Hair follicle dermal papilla cell (primary cell): Measurements from ENCODE around the genes GPN2 and NUDC.

DNA sequence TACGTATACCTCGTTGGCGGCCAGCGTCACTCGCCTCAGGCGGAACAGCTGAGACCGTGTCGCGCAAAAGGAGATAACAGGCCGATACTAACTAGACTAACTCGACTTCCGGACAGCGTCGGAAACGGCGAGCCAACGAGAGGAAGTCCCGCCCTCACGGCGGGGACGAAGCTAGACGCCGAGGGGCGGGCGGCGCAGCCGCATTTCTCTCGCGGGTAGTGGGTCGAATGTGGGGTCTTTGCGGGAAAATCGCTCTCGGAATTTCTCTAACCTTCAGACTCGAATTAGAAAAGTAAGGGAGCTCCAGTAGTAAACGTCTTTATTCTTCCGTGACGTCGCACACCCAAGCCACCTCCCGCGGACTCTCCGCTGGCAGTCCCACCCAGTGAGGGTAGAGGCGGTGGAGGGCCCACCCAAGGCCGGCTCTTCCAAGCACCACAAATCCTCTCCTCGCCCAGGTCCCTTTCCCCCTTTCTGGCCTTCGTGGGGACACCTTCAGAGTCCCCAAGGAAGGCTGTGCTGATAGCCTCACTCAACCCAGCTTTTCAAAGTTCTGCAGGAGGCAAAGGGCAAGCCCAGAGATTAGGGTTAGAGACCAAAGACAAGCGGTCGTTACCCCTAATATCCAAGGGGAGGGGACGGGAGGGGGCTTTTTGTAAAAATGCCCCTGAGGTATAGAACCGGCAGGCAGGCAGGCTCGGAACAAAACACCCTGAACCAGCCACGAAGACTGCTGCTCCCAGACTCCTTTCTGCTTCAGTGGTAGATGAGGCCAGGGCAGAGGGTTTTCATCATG, at the start of gene GPN2:
Gene GPN2, minus strand, starts transcription at position 98 of the 796 bp plus-strand sequence.
- CAGE, long polyA plus RNA: no peak

DNA sequence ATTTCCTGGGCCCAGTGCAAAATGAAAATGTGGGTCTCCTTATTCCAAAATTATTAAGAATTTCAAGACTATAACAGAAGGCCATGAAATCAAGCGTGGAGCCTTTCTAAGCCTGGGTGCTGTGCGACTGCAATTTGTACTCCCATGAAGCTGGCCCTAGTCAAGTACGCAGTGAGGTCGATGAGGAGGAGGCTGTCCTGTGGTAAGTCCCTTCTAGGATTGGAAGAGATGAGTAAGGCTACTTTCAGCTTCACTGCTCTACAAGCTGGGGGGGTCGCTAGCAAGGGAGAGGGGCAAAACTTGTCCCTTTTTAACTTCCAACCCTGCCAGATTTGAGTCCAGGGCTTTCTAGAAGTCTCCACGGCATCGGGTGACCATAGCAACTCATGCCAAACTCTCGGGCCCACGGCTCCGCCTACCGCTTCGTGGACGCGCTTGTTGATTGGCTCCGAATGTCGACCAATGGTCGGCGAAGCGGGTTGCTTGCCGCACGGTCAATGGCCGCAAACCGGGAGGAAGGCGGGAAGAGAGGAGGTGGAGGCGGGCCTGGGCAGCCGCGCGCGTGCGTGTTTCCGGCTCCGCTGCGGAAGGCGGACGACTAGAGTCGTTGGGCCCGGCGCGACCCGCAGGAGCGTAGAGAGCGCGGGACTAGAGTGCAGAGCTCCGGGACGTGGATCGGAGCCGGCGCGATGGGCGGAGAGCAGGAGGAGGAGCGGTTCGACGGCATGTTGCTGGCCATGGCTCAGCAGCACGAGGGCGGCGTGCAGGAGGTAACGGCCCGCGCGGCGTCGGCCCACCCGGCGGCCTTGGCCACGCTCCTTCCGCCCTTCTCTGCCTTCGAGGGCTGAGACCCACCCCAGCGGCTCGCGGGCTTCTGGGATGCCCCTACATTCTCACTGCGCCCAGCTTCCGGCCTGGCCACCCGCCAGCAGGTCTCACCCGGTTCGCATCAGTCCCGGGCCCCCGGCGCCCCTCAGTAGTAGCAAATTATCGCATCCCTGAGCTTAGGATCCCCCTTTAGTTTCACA, at the start of gene NUDC:
Gene NUDC, plus strand, starts transcription at position 584 of the 1,028 bp plus-strand sequence.
- CAGE, long polyA plus RNA: no peak

- CAGE, long polyA plus RNA: no peak
Measured at GRCh38 chr1:26951304-26952383, 8.6 kb downstream of the KDF1 start.

DNA sequence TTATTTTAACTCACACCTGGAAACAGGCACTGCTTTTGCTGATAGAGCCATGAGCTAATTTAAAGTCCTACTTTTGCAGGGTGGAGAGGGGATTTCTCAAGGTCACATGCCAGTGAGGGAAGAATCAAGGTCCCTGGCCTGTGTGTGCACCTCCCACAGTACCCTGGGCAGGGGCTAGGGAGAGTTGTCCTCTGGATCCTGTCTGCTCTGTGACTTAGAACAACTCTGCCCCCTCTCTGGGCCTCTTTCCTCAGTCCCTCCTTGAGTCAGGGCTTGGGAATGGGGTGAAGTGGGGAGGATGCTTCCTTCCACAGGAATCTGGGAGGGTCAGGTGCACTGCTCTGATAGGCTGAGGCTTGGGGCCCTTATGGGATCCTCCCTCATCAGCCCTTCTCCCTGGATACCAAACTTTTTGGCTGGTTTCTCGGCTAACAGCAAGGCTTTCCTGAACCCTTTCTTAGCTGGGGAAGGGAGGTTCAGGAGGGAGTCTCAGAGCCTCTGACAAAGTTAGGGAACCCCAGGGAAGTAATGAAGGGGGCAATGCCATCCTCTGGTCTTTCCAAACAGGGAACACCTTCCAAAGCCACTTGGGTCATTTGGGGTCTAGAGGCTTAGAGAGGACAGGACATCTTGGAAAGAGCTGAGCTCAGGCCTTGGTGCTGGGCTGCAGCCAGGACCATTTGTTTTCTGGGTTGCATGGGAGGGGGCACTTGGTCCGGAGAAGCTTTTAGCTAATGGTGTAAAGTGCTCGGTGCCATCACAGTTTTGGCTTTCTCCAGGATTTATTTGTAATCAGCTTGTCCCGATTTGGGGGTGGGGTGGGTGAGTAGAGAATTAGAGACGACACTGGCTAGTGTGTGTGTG, 2.7 kb downstream of the TRNP1 start:
- CAGE, long polyA plus RNA: no peak

DNA sequence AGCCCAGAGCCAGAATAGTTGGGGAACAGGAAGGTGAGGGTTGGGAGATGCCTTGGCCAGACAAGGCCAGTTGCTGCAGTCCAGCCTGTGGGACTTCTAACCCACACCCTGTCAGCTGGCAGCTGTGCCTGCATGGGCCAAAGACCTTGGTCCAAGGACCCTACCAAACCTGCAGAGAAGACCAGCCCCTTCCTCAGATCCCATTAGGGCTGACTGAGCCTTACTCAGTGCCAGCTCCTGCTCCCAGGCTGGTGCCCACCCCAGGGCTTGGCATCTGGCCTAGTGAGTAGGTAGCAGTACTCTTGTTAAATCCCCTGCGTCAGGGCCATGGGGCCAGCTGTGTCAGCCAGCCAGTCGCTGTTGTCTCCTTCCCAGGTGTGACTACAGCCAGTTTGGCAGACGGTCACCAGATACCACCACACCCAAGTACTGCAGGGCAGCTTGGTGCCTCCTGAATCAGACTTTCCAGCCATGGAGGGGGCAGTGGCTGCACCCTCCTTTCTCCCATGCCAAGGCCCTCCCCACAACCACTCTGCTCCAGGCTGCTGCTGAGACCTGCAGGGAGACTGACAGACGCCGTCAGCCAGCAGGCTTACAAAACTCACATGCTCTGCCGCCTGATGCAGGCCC, 3.1 kb downstream of the TENT5B start:
- CAGE, long polyA plus RNA: no peak

- CAGE, long polyA plus RNA: no peak
Measured at GRCh38 chr1:27033346-27033773, 20.7 kb upstream of the TENT5B start.

DNA sequence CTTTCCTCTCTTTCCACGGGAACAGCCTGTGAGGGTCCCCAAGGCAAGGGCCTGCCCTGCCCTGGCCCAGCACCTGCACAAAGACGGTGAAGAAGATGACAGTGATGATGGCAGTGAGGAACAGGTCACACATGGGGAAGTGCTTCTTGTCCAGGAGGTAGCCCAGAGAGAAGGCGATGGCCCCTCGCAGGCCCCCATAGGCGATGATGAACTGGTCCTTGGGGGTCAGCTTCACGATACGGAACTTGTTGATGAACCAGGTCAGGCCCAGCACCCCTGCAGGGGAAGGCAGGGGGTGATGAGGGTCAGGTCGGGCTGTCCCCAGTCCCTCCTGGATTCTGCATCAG, 49.1 kb downstream of the SLC9A1 start:
- CAGE, long polyA plus RNA: no peak

DNA sequence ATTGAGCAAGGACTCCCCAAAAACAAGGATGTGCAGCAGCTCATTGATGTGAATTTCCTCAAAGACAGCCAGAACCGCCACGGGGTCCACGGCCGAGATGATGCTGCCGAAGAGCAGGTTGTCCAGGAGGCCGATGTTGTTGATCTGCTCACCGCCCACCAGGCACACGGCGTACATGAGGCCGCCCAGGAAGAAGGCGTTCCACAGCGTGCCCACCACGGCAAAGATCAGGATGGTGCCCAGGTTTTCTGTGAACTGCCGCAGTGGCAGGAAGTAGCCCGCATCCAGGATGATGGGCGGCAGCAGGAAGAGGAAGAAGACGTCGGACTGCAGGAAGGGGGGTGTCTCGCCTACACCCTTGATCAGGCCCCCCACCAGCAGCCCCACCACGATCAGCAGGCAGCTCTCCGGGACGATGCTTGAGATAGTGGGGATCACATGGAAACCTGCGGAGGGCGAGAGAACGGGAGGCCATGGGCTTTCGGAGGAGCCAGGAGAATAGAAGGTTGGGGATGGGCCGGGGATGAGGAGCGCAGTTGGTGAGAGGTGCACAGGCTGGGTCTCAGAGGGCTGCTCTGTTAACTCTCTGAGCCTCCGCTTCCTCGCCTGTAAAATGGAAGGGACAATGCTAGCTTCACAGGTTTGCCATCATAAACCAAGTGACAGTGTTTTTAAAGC, 40.9 kb downstream of the SLC9A1 start:
- CAGE, long polyA plus RNA: no peak

GRCh38 chr1:27290593-27291479, 31.1 kb upstream of the TMEM222 start:
- CAGE, long polyA plus RNA: no peak

GRCh38 chr1:27347154-27348271, 5.7 kb downstream of the SYTL1 start:
- CAGE, long polyA plus RNA: no peak

DNA sequence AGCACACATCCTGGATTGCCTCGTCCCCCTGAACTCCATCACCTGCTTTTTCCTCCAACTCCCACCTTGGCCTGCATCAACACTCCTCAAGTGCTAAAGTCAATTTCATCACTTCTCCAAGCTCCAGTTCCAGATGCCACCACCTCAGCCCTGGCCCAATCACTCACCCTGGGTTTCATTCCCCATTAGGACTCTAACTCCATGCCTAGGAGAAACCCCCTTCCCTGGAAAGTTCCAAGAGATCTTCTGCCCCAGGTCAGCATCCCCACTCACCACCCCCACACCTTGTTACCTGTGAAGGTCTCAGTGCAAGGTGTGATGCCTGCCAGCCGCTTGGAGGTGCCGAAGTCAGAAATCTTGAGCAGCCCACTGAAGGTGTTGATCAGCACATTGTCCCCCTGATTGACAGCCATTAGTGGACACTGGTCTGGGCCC, 7.6 kb downstream of the MAP3K6 start:
- CAGE, long polyA plus RNA: no peak

DNA sequence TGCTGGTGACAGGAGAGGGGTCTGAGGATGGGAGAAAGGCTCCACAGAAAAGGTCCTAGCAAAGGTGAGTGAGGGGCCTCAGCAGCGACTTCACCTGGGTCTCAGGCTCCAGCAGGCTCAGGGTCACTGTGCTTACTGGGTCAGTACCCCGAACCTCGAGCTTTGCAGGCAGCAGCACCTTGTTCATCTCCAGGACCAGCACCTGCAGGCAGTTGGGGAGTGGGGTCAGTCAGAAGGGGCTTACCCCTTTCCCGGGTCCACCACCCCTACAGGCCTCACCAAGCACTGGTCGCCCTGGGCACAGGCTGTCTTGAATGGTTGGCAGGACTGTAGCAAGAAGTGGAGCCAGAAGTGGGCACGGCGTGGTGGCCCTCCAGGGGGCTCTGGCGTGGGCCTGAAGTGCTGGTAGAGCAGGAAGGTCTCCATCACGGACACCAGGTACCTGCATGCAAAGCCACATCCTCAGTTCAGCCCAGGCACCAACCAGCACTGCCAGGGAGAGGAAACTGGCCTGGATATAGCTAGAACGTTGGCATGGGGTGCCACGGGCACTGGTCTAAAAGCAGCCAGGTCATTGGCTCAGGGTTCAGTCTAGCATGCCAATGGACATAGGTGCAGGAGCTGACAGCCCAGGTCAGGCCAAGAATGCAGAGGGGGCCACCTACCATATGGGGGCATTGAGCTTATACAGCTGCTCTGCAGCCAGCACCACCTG, 5.2 kb downstream of the MAP3K6 start:
- CAGE, long polyA plus RNA: no peak

DNA sequence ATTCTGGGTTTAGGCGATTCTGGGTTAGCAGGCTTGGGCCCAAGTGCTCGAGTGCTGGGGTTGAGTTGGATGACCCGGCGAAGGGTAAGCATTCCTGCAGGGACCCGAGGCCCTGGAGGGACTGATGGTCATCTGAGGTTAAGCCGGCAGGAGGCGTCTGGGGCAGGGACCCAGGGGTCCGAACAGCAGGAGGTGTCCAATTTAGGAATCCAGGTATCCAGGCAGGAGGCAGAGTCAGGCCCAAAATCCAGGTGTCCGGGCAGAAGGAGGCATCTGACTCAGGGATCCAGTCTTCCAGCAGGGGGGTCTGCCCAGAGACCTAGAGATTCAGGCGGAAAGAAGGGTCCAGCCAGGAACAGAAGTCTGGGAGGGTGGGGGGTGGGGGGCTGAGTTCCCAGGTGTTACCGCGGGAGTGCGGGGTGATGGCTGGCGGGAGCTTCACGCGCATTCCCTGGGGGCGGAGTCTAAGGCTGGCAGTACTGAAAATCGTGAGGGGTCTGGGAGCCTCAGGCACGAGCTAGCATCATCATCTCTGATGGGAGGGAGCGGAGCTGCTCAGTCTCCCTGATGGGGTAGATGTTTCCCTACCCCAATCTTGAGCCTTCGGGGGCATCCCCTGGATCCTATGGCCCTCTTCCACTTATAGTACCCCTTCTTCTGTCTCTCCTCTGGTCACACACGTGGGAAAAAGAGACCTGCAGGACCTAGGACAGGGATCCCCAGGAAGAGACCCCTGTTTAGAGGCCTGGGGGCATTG, 610 bp downstream of the GPR3 start:
- CAGE, long polyA plus RNA: no peak

- CAGE, long polyA plus RNA: no peak
Measured at GRCh38 chr1:27398845-27399594, 6.6 kb downstream of the GPR3 start.

DNA sequence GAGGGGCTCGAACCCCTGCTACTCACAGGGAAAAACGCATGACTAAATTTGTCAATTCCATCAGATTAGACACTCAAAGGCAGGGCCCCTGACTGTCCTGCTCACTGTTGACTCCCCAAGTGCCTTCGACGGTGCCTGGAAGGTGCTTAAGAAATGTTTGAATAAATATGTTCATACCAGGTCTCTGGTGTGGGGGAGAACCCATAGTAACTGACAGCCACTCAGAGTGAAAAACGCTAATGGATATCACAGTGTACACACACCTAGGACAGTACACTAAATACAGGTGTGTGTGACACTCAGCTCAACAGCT, 39.7 kb upstream of the WASF2 start:
- CAGE, long polyA plus RNA: no peak

DNA sequence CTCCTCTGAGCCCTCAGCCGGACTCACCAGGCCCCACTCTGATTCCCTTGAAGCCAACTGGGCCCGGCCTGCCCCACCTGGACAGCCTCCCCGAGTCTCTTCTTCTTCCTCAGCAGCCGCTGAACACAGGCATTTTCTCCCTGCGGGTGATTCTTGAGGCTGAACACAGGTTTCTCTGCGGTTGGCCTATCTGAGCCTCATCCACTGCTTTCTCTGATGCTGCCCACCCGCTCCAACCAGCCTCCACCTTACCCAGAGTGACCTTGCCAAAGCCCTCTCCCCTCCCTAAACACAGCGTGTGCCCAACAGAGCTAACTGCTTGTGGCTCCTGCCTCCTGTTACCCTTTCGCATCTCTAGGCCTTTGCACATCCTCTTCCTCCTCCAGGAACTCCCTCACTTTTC, 42.5 kb upstream of the WASF2 start:
- CAGE, long polyA plus RNA: no peak

- CAGE, long polyA plus RNA: no peak
Measured at GRCh38 chr1:27534234-27534997, 44.4 kb upstream of the WASF2 start.

DNA sequence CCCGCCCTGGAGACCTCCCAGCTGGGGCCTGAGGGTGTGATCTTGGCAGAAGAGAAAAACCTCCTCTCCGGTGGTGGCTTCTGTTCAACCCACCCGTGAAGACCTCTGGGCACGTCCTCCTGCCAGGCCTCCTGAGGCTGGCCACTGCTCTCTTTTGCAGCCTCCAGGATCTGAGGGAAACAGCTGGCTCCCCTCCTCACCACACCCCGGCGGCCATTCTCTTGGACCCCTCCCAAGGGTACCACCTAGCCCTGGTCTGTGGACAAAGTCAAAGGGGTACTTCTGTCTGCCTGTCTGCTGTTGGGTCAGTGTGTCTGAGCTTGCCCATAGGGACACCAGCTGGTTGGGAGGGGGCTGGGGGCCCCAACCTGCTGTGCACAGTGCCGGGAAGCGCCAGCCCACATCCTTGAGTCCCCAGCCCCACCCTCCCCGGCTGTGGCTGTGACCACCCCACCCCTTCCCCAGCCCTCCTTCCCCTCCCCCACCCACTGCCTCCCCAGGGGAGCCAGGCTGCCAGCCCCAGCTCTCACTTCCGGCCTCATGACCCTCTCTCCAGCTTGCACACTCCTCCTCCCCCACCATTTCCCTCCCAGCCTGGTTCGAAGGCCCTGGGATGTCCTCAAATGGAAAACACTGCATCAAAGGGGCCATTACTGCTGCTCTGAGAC, 48.1 kb downstream of the AHDC1 start:
- CAGE, long polyA plus RNA: no peak

GRCh38 chr1:27569014-27569425, 34.9 kb downstream of the AHDC1 start:
- CAGE, long polyA plus RNA: no peak

DNA sequence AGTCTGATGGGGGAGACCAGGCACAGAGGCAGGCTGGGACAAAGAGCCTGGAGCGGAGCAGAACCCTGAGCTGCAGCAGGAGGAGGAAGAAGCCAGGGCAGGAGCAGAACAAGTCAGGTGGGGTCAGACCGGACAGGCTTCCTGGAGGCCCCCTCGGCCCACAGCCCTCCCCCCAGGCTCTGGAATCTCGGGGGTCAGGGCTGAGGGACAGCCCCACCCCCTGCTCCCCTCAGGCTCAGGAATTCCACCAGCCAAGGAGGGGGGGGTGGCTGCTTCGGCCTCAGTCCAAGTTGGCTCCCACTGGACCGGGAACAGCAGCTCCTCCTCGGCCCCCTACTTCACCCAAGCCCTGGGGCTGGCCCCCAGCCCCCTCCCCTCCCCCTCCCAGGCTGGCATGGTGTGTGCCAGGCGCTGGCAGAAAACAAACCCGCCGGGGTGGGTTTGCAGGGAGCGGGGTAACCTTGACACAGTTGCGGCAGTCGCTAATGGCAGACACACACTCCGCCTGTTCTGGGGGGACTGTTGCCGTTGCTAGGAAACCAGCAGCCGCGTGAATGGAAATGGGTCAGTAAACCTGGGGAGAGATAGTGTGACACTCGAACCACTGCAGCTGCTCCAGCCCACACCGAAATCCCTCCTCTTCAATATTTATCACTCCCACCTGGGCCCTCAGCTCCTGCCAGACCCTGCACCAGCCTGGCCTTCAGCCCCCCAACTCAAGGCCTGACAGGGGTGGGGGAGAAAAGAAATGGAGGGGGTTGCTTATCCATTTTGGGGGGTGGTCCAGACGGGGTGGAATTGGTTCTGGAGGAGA, 32.4 kb downstream of the AHDC1 start:
- CAGE, long polyA plus RNA: no peak